ENCODE measurements around the genes SMG6 and TSR1.

DNA sequence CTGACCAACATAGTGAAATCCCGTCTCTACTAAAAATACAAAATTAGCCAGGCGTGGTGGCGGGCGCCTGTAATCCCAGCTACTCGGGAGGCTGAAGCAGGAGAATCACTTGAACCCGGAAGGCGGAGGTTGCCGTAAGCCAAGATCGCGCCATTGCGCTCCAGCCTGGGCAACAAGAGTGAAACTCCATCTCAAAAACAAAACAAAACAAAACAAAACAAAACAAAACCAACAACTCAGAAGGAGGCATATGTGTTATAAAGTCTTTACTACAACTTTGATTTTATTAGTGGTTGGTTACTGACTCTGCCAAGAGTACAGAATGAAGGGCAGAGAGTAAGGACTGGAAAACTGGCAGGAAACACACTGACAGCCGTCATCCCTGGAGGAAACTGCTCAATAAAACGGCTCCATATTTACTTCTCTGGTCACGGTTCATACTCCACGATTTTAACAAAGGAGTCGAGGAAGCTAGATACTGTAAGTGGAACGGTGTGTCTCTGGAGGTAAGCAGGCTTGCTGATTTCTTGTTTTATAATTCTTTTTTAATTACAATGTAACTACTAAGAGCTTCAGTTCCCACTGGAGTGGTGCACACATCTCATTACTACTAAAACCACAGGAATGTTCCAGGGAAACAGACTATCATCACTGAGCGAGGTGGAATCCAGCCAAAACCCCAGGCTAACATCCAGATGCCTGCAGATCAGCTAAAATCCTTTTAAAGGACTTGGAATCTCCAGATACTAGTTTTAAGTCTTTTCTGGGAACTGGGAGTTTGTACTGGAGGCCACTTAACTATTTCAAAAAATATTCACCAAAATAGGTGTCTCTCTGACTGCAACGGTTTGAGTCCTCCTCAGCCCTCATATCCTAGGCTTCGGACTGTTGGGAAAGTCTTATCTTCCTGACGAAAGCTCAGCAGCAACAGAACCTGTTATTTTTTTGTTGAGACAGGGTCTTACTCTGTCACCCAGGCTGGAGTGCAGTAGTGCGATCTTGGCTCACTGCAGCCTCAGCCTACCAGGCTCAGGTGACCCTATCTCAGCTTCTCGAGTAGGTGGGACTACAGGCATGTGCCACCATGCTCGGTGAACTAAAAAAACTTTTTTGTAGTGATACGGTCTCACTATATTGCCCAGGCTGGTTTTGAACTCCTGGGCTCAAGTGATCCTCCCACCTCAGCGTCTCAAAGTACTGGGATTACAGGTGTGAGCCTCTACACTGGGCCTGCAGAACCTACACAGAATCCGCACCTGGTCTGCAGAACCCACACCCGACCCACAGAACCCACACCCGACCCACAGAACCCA lies 17.9 kb downstream of the SERPINF1 start:
- RRBS, 2 experiments: no CpG with 5 or more reads among the region's 29 CpGs

DNA sequence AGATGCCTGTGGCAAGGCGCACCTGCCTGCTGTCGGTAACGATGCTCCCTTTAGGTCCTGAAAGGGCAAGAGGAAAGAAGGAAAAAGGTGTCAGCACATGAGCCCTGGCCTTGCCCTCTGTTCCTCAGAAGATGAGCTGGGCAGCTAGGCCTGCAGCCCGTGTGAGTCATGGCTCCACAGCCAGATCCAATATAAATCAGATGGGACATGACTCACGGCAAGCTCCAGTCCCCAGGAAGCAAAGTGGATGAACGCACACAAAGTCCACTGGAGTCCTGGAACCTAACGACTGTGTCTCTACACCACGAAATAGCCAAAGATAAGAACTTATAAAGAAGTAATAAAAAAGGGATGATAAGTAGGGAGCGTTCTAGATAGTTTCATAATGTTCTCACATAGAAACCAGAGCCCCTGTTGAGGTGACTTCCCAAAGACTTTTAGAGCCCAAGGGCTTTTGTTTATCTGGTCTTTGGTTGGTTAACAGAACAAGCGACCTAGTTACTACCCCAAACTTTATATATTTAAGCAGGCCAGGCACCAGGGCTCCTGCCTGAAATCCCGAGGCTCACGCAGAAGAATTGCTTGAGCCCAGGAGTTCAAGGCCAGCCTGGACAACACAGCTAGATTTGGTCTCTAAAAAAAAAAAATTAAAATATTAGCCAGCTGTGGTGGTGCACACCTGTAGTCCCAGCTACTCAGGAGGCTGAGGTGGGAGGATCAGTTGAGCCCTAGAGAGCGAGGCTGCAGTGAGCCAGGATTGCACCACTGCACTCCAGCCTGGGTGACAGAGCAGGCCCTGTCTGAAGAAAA lies 25.9 kb downstream of the SERPINF1 start:
- RRBS, 2 experiments: no CpG with 5 or more reads among the region's 13 CpGs

- RRBS, 2 experiments: 2 to 4% methylated on average over 5 of the region's 39 CpGs
Observed at GRCh38 chr17:1931897-1932785, 93.0 kb downstream of the RTN4RL1 start.

DNA sequence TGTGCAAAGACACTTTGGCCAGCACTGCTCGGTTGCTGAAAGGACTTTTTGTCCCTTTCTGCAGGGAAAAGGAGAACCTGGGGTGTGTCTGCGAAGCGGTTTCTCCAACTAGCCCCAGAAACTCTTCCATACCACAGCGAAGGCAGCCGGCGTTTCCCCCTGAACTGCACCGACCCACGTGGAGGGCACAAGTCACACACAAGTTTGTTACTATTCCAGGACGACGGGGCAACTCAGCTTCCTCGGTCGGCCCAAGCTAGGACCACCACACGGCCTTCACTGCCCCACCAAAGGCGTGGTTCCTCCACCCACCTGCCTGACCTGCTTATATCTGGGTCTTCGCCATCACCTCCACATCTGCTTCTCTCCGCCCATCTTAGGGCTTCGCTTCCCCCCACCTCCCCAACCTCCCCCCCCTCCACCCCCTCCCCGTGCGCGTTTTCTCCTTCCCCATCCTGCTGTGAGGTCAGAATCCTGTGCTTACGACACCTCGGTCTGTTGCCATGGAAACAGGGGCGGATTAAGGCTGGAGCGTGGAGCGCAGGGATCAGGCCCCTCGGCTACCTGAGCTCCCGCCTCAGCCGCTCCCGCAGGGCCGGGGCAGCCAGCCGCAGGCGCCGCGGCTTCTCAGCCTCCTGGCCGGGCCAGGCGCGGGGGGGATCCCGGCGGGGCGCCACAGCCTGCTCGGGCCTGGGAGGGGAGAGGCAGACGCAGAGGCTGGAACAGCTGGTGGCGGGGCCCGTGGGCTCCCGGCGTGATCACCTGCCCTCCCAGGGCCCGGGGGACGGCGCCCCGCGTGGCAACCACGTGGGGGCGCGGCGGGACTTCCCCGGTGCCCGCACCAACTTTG lies 1.6 kb downstream of the RTN4RL1 start:
- RRBS, 2 experiments: 1 to 2% methylated on average over 23 of the region's 57 CpGs

DNA sequence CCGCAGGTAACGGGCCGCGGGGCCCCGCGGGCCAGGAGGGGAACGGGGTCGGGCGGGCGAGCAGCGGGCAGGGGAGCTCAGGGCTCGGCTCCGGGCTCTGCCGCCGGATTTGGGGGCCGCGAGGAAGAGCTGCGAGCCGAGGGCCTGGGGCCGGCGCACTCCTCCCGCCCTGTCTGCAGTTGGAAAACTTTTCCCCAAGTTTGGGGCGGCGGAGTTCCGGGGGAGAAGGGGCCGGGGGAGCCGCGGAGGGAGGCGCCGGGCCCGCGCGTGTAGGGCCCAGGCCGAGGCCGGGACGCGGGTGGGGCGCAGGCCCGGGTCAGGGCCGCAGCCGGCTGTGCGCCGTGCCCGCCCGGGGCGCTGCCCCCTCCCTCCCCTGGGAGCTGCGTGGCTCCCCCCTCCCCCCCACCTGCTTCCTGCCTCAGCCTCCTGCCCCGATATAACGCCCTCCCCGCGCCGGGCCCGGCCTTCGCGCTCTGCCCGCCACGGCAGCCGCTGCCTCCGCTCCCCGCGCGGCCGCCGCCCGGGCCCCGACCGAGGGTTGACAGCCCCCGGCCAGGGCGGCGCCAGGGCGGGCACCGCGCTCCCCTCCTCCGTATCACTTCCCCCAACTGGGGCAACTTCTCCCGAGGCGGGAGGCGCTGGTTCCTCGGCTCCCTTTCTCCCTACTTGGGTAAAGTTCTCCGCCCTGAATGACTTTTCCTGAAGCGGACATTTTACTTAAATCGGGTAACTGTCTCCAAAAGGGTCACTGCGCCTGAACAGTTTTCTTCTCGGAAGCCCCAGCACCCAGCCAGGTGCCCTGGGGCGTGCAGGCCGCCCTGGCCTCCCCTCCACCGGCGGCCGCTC lies 941 bp downstream of the HIC1 start:
- RRBS, 2 experiments: 14 to 31% methylated on average over 39 to 41 of the region's 88 CpGs

- RRBS, 2 experiments: no CpG with 5 or more reads among the region's 8 CpGs
Observed at GRCh38 chr17:2067465-2067830, 12.5 kb downstream of the HIC1 start.

DNA sequence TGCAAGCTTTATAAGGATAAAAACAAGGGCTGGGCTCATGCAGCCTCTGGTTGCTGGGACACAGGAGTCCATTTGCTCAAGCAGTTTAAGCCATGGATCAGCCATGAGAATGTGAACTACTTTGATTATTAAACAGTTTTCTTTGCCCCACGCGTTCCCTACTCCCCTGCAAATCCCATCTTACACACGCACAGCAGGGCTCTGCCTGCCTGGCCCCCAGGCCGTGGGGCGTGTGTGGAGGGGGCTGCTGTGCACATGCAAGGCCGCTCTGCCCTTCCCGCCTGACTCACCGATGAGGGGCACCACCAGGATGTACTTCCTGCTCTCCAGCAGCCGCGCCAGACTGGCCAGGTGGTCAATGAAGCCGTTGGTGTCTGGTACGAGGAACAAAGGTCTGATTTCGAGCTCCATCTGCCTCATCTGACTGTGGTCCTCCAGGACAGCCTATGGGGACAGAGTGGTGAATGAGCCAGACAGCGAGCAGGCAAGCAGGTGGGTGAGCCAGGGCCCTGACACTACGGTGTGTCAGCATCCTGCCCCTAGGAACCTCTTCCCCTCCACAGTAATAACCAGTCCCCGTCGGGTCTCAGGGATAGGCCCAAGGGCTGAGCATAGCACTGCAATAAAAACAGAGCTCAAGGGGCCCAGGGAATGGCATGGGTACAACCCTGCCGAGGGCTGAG lies 13.7 kb downstream of the HIC1 start:
- RRBS, 2 experiments: no CpG with 5 or more reads among the region's 18 CpGs

DNA sequence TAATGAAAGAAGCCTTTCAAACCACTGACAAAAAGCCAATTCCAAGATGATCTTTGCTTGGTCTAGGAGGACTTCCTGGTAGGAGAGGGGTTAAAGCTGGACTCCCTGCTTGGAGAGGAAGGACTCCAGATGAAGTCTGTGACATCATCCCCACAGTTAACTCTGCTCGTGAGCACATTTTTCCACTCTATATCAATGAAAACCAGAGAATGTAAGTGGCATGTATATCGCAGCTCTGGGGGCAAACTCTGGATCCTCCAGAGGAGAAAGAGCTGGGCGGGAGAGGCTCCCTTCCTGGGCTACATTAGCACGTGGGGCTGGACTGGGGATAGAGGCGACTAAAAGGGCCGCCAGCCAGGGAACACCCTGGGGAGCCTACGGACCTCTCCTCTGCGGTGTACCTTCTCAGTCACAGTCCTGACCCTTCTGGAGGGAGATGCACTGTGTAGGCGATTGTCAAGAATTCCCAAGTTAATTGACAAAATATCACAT lies 34.1 kb downstream of the HIC1 start:
- RRBS, 2 experiments: no CpG with 5 or more reads among the region's 9 CpGs

DNA sequence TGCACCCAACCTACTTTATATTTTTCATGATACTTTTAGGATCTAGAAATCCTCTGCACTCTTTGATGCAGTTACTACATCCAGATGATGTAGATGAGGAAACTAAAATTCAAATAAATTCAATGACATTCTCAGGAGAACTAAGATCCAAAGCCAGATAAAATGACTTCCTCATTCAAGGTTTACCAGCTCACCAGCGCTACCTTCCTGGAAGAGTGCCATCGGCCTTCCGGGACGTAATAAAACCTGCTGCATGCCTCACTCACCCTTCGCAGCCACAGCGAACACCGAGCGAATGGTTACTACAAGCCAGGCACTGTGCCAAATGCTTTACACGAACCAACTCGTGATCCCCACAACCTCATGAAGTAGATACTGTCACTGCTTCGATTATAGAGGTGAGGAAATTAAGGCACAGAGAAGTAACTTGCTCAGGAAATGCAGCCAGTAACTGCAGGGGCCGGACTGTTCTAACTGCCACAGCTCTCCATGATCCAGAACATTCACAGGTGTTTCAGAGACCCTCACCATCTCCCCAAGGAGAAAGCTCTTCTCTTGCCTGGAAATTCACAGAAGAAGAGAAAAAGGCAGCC lies 46.6 kb downstream of the HIC1 start:
- RRBS, 2 experiments: no CpG with 5 or more reads among the region's 12 CpGs

DNA sequence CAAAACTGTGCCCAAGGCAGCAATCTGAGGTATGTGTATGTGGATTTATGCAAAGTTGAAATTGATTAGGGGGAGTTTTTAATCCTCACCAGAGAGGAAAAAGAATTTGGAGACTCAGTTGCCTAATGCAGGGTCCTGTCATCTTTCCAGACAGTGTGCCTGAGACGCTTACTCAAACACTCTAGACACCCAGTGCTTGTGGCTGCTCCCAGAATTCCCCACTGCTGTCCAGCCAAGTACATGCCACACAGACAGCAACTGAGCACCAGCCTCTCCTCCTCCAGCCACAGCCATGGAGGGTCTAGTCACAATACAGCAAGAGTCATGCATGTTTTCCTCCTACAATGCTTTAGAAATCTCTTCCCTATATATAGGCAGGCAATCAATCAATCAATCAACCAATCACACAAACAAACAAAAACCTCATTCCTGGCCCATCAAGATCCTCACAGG lies 118.1 kb downstream of the HIC1 start:
- RRBS, 2 experiments: no CpG with 5 or more reads among the region's 1 CpG

DNA sequence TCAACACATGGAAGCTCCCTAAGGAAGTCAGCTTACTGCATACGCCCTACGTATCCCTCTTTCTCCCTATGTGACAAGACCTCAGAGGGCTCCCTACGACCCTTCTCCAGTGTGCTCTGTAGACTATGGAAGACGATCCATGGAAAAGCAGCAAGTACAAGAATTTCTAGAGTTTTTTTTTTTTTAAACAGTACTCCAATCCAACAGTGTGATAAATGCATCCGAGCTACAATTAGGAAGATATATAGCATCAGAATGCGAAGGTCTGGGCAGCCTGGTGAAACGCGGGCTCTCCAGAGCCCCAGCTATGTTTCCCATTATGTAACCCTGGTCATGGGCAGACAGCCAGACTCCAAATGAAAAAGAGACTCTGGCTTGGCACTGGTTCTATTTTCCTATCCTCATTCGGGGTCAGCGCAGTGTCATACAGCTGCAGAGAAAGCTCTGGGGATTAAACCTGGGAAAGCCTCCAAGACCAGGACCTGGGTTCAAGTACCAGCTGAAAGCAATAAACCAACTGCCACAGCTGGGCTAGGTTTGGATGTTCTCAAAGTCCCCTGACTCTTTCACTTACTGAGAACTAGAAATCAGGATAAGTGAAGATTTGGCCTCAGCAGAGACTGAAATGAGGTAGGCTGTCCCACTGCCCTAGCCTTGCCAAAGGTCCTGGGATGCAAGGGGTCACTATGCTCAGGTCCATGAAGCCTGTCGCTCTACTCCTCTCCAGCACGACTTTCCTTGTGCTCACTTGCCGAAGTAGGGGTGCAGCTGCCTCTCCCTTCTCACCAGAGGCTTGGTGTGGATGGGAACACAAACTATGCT lies 124.0 kb downstream of the SMG6 start:
- RRBS, 2 experiments: no CpG with 5 or more reads among the region's 13 CpGs

- RRBS, 2 experiments: no CpG with 5 or more reads among the region's 18 CpGs
Observed at GRCh38 chr17:2215499-2216232, 87.9 kb downstream of the SMG6 start.

- RRBS, 2 experiments: under 1 to 1% methylated on average over 31 to 38 of the region's 92 CpGs
Observed at GRCh38 chr17:2302898-2303938, at the start of gene SMG6. Gene SMG6, minus strand, starts transcription at chr17:2303785.

GRCh38 chr17:2336241-2336808 lies at the start of gene TSR1:
Gene TSR1, minus strand, starts transcription at chr17:2336457.
- RRBS, 2 experiments: 1% methylated on average over 9 of the region's 42 CpGs

- RRBS, 2 experiments: 1% methylated on average over 35 to 40 of the region's 73 CpGs
Observed at GRCh38 chr17:2392126-2393035, 8.5 kb downstream of the MNT start.

GRCh38 chr17:2530911-2531834 lies 19.5 kb upstream of the METTL16 start:
- RRBS, 2 experiments: no CpG with 5 or more reads among the region's 17 CpGs

DNA sequence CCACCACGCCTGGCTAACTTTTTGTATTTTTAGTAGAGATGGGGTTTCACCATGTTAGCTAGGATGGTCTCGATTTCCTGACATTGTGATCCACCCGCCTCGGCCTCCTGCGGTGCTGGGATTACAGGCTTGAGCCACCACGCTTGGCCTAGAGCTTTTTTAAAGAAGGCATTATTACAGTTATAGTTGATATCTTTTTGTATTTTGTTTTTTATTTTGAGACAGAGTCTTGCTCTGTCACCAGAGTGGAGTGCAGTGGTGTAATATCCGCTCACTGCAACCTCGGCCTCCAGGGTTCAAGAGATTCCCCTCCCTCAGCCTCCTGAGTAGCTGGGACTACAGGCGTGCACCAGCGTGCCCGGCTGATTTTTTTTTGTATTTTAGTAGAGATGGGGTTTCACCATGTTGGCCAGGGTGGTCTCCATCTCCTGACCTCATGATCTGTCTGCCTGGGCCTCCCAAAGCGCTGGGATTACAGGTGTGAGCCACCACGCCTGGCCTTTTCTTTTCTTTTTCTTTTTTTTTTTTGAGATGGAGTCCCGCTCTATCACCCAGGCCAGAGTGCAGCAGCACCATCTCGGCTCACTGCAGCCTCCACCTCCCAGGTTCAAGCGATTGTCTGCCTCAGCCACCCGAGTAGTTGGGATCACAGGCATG lies 13.6 kb downstream of the PAFAH1B1 start:
- RRBS, 2 experiments: no CpG with 5 or more reads among the region's 17 CpGs

DNA sequence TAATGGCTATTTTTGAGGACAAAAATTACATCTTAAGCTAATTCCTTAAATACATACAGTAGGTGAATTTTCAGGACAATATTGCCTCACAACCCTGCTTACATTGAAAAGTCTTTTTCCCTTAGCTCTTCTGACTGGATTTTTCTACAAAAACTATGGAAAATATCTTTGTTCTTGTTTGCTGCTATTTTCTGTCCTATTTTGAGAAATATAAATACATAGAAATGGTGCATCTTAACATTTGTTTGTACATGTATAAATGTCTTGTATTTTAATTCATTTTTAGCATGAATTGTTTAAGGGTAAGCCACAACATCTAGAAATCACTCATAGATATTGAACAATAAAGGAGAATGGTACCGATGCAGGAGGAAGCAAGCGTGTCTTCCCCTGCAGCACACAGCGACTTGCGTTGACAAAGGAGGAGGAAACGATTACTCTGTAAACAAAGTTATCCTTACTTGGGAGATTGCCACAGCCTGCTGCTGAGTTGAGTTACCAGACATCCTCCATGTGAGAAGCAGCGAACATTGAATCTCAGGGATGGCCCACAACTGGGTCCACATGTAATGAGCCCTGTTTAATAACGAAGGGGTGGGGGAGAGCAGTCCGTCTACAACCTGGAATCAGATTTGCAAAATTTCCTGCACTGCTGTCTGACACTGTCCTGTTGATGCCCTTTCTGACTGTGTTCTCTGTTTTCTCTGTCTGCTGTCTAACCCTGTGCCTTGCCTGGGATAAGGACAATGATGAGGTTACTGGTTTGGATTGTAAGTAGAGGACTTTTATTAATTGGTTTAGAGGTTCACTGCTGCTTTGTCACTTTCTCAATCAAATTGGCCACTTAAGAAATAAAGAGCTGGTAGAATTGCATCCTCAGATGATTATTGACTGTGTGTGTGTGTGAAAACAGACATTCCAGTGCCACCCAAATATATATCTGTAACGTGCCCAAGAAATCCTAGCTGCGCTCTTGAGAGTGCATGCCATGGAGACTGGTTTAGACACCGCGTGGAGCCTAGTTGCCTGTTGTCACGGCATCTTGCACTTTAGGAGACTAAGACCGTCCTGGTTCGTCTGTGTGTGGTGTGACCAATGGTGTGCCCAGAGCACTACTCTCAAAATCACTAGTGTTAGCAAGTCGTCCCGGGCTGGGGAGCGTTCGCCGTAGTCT lies 27.5 kb downstream of the CLUH start:
- RRBS, 2 experiments: no CpG with 5 or more reads among the region's 20 CpGs

DNA sequence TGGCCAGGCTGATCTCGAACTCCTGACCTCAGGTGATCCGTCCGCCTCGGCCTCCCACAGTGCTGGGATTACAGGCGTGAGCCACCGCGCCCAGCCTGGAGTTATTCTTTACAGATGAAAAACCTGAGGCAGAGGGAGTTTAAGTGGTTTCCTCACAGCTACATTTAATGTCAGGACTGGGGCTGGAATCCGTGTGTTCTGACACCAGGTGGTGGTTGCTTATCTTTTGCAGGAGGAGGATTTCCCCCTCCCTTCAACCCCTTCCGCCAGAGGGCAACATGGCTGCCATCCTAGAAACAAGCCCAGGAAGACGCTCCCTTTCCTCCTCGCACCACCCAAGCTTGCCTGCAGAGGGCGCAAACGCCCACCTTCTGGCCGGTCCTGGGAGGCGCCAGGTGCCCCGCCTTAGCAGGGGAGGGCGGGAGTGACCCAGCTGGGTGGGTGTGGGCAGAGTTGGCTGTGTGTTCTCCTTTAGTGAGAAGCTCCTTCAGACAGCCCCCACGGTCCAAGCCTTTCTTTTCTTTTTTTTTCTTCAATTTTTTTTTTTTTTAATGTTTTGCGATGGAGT lies 10.0 kb upstream of the RAP1GAP2 start:
- RRBS, 2 experiments: no CpG with 5 or more reads among the region's 19 CpGs

DNA sequence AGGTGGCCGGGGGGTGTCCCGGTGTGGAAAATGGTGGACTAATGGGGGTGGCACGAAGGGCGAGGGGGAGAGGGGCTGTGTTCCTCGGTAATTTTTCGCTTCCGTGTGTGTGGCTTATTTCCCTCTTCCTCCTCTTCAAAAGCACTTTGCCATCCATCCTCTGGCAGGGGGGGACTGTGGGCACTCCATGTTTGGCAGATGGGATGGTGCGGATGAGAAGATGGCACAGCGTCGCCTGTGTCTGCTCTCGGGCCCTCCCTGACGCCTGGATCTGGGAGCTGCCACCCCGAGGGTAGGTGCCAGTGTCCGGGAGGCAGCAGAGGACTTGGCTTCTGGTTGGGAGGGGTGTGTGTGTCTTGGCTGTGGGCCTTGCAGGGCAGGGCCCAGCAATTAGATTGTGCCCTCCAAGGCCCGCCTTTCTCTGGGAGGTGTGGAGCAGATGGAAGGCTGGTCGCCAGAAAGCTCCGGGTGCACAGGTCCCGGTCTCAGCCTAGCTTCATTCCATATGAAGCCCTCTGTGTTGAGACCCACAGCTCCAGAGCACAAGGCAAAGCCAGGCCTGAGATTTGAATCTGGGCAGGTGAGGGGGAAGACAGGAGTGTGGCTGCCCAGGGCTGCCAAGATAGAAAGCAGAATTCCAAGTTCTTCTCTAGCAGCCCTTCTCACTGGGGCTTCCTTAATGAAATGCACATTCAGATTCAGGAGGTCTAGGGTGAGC lies 1.4 kb downstream of the RAP1GAP2 start:
- RRBS, 2 experiments: no CpG with 5 or more reads among the region's 18 CpGs

Data from bronchial epithelial cell (primary cell).